Jejunum (tissue), 1 donor: ENCODE measurements around the genes SGPP2 and ACSL3.

- PRO-cap = bidirectional peak, plus-strand start at chr2:222424534, minus-strand start at chr2:222424388
Measured at GRCh38 chr2:222423796-222424765, at the start of gene SGPP2. SGPP2 (plus strand) TSS chr2:222424543.

- PRO-cap = no peak
Measured at GRCh38 chr2:222637139-222637467, 18.8 kb downstream of the FARSB start.

- PRO-cap = no peak
Measured at GRCh38 chr2:222859876-222860325, 935 bp upstream of the ACSL3 start.

GRCh38 chr2:222860704-222861158 lies at the start of gene ACSL3:
ACSL3 (plus strand) TSS chr2:222861036.
- PRO-cap = bidirectional peak, plus-strand start at chr2:222861036, minus-strand start at chr2:222860864

DNA sequence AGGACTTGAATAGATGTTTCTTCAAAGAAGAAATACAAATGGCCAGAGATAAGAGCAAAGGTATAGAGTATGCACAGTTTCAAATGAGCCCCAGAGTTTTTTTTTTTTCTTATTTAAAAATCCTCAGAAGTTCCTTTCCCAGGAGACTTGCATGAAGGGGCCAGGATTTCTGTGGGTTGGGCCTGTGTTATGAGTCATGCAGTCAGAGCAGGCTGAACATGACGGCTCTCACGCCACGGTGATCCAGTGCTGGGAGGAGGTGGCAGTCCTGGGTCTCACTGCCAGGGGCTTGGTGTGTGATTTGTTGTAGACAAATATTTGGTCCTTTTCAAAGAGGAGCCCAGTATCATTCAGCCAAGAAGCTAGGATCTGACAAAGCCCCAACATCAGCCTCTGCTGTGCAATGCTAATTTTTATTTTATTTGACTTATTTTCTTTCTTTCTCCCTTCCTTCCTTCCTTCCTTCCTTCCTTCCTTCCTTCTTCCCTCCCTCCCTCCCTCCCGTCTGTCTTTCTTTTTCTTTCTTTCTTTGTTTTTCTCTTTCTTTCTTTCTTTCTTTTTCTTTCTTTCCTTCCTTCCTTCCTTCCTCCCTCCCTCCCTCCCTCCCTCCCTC lies 10.4 kb upstream of the KCNE4 start:
- PRO-cap = no peak

- PRO-cap = no peak
Measured at GRCh38 chr2:223760730-223761558, 76.4 kb downstream of the AP1S3 start.

GRCh38 chr2:223805652-223806463 lies 31.5 kb downstream of the AP1S3 start:
- PRO-cap = no peak

DNA sequence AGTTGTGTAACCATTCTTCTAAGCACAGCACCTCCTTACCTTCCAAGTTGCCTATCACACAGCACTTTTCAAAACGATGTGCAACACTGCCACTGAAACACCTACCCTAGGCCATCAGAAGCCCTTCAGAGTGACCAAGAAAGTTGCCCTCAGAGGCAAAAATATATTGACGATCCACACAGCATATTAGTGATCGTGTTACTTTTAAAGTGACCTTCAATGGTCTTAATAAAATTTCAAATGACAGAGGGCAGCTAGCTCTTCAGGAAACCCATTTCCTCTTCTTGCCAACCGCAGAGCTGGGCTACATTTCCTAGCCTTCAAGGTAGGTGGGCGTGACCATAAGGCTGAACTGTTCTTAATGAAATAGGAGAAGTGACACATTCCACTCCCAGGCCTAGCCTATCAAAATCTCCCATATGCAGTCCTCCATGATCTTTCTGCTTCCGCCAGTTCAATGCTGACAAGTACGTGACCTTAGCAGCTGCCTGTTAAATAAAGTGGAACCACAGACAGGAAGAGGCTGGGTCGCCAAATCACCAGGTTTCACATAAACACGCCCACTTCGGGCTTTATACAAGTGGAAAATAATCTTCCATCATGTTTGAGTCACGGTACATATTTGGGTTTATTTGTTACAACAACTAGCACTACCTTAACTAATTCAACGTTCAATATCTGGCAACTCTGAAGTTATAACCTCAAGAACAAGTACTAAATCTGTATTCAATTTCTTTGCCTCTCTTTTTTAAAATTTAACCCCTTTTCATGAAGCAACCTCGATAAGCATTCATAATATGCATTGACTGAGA lies 13.2 kb downstream of the SERPINE2 start:
- PRO-cap = no peak

GRCh38 chr2:224086649-224087159 lies 47.6 kb upstream of the SERPINE2 start:
- PRO-cap = no peak

GRCh38 chr2:224442064-224443178 lies 40.5 kb upstream of the FAM124B start:
- PRO-cap = no peak

GRCh38 chr2:224497798-224498898 lies 87.0 kb downstream of the CUL3 start:
- PRO-cap = no peak

DNA sequence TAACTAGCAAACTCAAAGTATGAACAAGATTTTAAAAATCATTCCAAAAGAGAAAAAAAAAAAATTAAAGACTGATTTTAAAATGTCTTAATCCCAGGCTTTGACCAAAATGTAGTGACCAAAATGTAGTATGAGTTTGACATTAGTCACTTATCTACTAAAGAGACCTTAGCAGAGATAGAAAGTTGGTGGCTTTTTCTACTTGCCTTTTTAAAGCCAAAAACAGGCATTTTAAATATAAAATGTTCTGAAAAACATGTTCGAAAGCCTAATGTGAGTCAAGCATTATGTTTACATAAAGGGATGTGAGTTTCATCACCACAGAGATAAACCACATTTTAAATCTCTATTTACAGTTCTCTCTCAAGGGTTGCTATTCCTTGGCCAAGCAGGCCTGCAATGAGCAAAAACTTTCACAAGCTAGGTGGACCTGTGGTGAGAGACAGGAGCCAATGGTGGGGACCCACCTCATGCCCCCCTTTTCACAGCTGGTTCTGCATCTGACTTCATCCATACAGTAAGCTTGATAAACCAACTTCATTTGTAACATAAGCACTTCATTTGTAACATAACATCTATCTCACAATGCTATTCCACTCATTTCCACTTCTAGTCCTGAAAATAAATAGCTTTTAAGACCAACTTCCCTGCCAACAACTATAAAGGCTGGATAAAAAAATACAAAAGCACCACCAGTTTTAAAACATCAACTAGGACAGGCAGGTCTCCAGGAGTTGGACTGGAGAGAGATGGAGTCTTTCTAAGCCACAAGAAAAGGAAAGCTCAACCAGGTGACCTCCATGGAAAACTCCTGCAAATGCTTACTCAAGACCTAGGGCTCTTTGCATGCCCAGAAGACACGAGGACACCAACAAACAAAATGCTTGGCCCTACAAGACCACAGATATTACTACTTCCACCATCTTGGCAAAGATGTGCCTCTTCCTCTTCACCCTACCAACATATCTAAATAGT lies 65.0 kb downstream of the CUL3 start:
- PRO-cap = no peak

- PRO-cap = no peak
Measured at GRCh38 chr2:224558133-224558780, 26.9 kb downstream of the CUL3 start.

DNA sequence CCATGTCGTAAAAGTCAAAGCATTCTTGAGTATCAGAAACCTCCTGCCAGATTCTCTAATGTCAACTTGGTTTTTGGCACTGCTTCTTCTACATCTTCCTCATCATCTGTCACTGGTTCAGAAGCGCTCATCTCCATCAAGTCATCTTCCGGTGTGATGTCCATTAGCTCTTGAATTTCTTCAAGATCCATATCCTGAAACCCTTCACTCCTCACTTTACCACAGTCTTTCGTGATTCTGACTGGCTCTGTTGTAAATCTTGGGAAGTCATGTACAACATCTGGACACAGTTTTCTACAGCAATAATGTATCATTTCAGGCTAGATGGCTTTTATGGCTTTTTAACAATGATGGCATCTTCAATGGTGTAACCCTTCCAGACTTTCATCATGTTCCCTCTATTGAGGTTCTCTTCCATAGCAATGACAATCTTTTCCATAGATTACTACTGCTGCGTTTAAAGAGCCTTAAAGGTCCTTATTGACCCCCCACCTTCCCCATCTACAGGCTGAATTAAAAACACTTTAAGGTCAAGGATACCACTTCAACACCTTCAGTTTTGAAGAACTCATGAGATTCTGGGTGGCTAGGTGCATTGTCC lies 19.5 kb downstream of the CUL3 start:
- PRO-cap = no peak

- PRO-cap = no peak
Measured at GRCh38 chr2:224569690-224570103, 15.5 kb downstream of the CUL3 start.

GRCh38 chr2:224574588-224574977 lies 10.6 kb downstream of the CUL3 start:
- PRO-cap = no peak

- PRO-cap = no peak
Measured at GRCh38 chr2:224774458-224775122, 58.4 kb upstream of the CCDC195 start.

DNA sequence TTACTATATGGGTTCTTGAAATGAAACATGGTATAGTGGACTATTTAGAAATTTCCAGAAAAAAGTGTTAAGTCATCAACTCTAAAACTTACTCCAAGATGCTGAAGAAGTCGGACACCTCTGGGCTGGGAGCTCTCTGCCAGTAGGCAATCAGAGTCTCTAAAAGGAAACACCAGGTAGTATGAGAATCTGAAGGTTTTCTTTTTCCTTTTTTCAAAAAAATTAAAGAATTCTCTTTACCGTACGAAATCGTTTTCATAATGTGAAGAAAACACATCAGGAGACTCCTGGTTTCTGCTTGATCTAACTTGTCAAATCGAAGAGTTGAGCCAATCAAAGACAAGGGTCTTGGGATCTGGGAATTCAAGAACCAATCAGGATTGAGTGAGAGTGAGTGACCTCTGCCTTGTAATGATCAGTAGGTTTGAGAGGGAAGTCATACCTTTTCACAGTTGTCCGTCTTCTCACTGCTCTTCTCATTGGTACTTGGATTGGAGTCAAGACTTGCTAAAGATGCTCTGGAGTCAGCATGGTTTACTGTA lies 88.9 kb upstream of the CCDC195 start:
- PRO-cap = no peak

DNA sequence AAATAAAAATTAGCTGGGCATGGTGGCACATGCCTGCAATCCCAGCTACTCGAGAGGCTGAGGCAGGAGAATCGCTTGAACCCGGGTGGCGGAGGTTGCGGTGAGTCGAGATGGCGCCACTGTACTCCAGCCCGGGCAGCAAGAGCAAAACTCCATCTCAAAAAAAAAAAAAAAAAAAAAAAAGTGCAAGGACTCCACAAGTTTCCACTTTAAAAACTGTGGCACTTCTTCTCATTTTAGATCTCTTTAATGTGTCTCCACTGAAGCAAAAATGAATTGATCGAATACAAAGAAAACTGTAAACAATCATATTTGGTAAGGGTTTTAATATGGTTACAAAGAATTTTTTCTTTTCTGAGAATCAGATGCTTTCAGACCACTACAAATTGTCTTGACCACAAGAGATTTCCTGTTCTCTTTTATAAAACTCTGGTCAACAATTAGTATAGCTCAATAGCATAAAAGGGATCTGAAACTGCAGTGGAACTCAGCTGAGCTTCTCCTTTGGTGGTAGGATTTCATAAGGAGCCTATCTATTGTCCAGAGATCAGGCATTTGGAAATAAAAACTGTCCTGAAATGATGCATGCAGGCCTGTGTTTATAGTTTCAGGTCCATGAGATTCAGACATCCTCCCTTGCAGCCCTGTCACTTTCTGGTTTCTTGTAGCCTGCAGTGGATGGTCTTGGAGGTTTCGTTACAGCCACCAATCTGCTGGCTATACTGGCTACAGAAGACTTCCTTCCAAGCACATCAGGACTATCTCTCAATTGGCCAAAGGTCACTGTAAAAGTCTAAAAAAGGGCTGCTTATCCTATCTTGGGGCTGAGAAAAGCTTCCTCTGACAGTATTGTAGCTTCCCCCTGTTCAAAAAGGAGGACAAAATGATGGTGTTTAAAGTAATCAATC lies 120.1 kb downstream of the DOCK10 start:
- PRO-cap = no peak

- PRO-cap = no peak
Measured at GRCh38 chr2:224935793-224936133, 106.5 kb downstream of the DOCK10 start.